OCI-LY7 (cell line): ENCODE measurements around the genes MID1 and TLR8.

DNA sequence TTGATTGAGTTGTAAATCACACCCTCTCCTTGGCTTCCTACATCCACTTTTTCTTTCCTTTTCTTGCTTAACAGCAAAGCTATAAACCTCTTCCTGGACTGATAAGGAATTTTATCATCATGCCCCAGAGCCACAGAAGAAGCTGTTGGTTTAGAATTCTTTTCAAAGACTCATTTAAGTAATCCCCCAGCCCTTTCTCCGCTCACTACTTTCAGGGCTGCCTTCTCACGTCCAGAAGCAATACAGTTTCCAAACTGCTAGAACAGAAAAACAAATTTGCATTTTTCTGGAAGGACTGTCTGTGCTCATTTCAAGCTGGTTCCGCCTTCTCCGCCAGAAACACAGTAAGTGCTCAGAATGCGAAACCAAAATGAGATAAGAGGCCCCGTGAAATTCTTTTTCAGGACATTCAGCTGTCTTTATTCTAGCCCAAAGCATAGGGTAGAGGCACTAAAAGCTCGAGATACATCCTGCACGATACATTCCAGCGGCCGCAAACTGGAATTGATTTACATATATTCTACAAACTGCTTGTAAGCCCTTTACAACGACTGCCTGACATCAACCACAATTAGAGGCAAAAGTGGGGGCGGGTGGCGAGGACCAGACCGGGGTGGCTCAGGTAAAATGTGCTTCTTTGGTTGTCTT lies 764 bp downstream of the MID1 start:
- PRO-cap: no peak
- RAMPAGE, long total RNA: no peak

- PRO-cap: no peak
- RAMPAGE, long total RNA: no peak
Measured at GRCh38 chrX:10620145-10620815, at the start of gene MID1. Gene MID1, minus strand, starts transcription at chrX:10620585.

DNA sequence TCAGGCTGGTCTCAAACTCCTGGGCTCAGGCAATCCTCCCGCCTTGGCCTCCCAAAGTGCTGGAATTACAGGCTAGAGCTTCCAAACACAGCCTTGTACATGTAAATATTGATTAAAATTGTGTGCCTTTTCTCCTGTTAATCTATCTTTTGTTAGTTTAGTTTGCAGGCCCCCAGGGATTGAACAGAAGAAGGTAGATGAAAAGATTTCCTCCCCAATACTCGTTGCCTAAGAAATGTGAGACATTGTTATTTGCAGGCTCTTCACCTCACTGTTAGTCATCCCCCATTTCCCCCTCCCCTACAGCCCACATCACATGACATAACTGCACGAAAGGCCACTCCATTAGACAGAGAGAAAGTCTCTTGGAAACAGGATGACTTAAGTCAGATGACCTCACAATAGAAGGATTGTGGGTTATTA lies 13.3 kb upstream of the MID1 start:
- PRO-cap: no peak
- RAMPAGE, long total RNA: no peak

DNA sequence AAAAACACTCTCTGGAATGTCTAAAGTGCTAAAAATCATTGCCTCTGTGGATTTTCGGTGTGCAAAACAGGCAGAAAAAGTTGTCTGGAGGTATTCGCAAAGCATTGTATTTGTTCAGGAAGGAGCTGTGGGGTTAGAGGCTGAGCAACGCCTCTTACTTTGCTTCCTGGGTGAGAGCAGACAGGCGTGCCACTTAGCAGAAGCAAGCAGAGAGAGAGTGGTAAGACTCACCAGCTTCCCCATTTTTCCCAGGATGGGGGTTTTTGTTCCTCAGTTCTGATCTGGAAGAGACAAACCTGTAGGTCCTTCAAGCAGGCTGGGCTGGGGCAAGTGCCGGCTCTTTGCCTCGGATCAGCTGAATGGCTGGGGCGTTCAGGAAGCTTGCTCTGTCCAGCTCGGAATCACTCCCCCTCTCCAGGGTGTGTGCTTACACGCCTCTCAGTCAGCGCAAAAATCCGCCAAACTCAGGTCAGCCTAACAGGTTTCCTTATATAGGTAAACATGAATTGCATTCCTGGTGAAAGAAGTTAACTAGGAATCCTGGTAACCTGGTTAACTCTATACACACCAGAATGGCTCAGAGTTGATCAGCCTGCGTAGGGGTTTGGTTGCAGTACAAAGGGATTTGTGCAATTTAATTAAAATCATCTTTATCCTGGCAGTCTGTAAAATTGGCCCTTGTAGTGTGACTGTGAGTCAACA lies 213.1 kb upstream of the MID1 start:
- PRO-cap: no peak
- RAMPAGE, long total RNA: no peak

DNA sequence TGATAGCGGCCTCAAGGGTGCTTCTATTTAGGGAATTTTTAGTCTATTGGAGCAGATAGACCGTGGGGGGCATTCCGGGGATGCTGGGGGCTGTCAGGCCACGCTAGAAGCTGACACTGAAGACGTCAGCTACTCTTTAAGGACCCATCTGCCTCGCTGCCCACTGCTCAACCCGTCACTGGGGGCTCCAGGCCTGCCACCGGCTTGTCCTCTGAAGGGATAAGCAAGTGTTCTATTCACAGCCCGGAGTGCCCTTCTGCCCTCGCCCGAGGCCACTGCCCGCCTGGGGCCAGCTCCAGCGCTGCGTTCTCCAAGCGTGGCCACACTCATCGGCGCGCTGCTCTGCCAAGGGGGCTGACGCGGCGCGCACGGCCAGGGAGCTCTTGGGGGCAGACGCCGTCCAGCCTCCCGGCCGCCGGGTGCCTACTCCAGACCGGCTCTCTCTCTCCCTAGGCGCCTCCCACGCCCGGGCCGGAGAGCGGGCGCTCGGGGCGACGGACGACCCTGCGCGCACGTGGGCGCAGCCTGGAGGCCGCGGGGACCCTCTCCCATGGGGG lies 556 bp upstream of the MSL3 start:
- PRO-cap: no peak
- RAMPAGE, long total RNA: no peak

DNA sequence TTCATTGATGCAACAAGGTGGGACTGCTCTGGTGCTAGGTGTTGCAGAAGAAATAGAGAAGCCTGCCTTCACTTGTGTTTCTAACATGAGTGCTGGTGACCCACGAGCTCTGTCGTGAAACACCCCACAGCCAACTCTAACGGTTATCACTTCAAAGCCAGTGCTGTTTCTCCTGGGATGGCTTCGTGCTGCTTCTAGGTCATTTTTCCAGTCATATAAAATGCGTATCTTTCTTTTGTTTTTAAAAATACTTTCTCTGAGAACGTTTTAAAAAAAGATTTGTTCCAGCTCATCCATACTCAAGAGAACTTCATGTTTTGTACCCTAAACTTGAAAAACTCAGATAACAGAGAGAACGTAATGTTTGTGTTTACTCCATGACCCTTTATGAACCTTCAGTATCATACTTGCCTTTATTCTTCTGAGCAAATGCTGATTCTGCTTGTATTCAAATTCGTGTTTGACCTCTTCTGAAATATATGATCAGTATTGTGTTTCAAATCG lies 18.7 kb upstream of the PRPS2 start:
- PRO-cap: no peak
- RAMPAGE, long total RNA: no peak

- PRO-cap: no peak
- RAMPAGE, long total RNA: no peak
Measured at GRCh38 chrX:12906559-12906836, at the start of gene TLR8. Gene TLR8, plus strand, starts transcription at chrX:12906620.

DNA sequence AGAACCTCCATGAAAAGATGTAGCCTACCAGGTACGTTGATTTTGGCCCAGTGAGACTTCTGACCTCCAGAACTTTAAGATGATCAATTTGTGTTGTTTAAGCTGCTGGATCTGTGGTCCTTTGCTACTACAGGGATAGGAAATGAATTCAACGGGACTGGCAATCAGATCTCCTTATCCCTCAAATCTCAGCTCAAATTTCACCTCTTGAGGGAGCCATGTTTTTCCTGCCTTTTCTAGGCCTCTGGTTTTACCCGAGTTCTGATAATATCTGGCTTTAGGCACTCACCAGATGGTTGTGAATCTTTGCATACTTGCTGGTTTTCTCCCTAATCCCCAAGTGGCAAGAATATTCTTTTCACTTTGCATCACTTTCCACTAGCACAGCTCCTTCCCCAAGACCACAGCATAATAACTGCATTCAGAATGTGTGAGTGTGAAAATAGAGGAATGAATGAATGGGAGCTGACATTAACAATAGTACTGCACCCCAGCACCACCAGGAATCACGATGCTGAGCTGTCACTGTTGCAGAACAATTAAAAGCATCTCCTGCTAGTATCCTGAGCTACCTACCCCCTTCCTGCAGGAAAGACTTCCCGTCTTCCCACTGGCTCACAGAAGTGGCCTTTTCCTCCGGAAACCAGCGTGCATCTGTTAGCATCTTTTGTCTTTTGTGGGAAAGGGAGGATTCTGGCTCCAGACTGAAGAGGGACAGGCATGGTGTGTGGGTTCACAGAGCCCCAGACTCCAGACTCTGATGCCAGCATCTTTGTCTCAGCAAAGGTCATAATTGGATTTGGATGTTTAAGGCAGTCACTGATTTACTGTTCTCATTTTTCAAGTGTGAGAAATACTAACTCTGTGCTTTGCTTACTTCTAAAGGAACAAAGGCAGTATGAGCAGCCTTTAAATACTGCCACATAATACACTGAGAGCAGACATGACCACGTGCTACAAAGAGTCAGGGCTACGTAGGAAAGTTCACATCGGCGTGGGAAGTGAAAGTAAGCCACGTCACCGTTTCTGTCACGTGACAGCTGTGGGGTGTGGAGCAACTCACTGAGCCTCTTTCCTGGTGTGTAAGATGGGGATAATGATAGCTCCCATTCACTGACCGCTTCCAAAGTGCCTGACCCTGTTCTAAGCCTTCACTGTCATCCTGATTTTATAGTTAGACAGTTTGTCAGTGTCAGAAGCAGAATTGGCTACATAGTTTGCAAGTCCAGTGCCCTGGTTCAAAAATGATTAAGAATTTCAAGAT lies 25.2 kb upstream of the TMSB4X start:
- PRO-cap: bidirectional peak, plus-strand start at position 1,062 of the sequence, minus-strand start at position 884 of the sequence
- RAMPAGE, long total RNA: no peak

GRCh38 chrX:12975886-12976851 lies 1.3 kb downstream of the TMSB4X start:
- PRO-cap: bidirectional peak, plus-strand start at chrX:12976150, minus-strand start at chrX:12976049; unidirectional peak, plus-strand start at chrX:12976150
- RAMPAGE, long total RNA: no peak

DNA sequence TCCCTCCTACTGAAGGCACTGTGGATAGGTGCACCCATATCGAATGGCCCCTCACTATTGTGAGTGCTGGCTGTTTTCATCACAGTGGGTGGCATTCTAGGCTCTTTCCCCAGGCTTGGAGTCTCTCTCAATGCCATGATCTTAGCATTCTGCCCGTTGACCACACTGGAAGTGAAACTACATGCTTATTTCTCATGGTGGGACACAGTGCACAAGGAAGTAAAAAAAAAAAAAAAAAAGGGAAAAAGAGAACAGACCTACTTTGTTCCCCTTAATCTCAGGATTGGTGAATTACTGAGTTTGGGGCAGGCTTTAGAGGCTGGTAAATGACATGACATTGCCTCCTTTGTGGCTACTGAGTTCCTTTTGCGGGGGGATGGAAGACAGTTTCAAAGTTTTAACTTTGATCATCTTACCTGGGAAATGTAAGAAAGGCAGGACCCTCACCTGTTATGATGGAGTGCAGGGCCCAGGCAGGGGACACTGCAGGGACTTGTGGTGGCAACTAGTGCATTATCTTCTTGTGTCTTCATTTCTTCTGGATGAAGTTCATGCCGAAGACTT lies 28.5 kb downstream of the FAM9C start:
- PRO-cap: no peak
- RAMPAGE, long total RNA: no peak

DNA sequence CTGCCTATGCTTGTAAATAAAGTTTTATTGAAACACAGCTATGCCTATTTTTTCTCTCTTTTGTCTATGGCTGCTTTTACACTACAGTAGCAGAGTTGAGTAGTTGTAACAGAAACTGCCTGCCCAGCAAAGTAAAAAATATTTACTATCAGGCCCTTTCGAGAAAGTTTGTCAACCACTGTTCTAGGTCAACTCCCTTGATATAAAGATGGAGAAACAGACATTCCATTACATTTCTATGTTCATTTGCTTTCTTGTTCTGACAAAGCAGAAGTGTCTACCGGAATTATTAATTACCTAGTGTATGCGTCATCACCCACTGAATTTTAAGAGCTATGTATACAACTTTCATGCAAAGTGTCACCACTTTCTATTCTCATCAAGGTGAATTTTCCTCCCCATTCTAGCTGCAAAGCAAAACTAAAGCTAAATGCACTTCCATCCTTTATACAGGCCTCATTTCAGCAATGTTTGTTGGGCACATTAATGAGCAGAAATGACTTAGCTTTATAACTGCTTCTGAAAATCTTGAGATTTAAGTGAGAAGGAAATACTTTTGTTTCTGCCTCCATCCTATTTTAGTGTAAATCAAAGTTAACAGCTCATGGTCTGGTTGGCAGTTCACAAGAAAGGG lies 7.0 kb upstream of the FAM9C start:
- PRO-cap: no peak
- RAMPAGE, long total RNA: no peak

DNA sequence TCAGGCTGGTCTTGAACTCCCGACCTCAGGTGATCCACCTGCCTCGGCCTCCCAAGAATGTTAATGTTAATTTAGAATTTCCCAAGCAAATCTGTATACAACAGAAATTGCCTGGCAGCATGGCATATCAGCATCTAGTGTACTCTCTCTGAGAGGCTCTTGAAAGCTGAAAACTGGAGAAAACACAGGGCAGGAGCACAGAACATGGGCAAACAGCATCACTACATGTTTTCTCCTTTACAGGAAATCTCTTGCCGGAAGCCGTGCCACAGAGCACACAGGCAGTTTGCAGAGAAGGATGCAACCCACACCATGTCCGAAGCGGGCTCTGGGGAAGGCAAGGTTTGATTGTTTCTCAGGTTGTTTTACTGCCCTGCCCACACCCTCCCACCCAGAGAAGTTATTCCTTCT lies 41.0 kb upstream of the FAM9C start:
- PRO-cap: bidirectional peak, plus-strand start at position 269 of the sequence, minus-strand start at position 260 of the sequence
- RAMPAGE, long total RNA: no peak

DNA sequence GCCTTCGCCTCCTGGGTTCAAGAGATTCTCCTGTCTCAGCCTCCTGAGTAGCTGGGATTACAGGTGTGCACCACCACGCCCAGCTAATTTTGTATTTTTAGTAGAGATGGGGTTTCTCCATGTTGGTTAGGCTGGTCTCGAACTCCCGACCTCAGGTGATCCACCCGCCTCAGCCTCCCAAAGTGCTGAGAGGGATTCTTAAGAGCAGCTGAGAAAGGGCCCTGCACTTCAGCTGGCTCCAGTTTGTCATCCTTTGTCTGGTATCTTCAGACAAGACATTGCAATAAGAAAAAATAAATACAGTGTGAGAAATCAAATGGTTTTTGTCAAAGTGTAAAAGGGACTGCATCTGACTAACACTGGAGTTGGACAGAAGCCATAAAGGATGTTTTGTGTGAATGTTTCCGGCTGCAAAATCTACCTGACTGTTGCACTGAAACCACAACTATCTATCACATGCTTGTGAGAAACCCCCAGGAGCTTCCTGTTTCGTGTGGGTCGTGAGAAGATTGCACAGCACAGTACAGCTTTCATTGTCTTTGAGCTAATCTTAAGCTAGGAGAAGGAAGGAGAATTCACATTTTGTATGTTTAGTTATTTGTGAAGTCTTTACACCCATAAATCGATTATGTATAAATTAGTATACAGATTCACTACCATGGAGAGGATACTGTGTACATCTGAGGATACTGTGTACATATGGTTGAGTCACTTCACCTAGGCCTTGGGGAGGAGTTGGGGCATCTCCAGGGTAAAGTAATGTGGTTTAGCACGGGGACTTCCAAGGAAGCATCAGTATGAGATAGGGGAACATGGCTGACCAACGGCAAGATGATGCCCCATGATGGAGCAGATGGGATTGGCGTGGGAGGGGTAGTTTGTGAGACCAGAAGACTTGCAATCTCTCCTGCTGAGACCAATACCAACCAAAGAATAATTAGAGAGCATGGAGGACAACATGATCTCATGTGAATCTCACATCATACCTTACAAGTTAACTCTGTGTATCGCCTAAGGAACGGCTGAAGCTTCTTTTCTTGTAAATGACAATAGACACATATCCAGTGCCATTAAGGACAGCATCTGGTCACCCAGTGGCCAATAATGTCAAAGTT lies 42.9 kb upstream of the FAM9C start:
- PRO-cap: bidirectional peak, plus-strand start at position 485 of the sequence, minus-strand start at position 396 of the sequence
- RAMPAGE, long total RNA: no peak

GRCh38 chrX:13119512-13120401 lies 75.3 kb upstream of the FAM9C start:
- PRO-cap: no peak
- RAMPAGE, long total RNA: no peak

DNA sequence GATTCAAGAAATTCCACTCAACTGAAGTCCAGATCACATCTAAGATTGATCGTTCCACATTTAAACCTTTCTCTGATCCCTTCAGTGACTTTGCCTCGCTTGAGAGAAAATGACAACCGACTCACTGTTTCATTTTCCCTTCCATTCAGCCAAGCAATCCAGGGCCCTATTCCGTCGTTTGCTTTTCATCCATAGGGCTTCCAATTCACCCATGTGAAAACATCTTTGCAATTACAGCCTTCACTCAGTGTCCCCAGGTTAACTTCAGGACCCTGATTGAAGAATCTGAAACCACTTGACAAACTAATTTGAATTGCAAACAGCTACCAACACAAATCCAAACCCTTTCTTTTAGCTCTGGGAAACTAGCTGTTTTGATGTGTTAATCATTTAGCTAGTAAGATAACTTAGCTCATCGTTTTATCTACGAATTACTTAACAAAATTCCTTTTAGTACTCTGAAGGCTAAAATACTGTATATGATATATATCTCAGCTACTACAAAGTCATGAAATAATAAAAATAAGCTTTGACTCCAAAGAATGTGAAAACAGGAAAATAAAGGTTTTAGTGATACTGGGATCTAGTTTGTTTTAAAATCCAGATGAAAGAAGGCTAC lies 120.3 kb upstream of the FAM9C start:
- PRO-cap: no peak
- RAMPAGE, long total RNA: no peak

DNA sequence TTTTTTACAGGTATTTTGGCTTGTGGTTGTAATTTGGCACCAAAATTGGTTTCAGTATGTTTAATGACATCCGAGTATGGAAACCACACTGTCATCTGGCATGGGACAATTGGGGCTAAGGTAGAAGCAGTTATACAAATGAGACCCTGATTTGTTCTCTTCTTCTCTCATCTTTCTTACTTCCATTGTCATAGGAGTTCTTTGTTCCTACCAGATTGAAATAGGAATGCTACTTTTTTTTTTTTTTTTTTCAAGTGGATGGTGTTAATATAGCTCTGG lies 95.9 kb downstream of the ATXN3L start:
- PRO-cap: no peak
- RAMPAGE, long total RNA: no peak

DNA sequence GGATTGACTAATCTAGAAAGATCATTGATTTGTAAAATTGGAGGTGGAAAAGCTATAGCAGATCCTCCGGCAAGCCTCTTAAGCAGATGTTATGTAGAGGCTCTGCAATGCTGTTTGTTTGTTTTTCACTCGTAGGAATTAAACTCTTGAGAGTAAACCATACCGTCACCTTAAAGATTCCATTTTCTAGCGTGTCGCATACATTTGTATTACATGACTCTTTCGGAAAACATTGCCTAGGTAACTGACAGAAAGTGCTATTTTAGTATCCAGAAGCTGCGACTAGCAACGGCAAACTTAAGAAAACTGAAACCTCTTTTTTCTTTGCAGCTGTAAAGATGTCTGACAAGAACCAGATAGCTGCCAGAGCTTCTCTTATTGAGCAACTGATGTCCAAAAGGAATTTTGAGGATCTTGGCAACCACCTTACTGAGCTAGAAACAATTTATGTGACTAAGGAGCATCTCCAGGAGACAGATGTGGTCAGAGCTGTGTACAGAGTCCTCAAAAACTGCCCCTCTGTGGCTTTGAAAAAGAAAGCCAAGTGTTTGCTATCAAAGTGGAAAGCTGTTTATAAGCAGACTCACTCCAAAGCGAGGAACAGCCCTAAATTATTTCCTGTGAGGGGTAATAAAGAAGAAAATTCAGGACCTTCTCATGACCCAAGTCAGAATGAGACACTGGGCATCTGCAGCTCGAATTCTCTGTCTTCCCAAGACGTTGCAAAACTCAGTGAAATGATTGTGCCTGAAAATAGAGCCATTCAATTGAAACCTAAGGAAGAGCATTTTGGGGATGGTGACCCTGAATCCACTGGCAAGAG lies 9.4 kb downstream of the TCEANC start:
- PRO-cap: no peak
- RAMPAGE, long total RNA: no peak

DNA sequence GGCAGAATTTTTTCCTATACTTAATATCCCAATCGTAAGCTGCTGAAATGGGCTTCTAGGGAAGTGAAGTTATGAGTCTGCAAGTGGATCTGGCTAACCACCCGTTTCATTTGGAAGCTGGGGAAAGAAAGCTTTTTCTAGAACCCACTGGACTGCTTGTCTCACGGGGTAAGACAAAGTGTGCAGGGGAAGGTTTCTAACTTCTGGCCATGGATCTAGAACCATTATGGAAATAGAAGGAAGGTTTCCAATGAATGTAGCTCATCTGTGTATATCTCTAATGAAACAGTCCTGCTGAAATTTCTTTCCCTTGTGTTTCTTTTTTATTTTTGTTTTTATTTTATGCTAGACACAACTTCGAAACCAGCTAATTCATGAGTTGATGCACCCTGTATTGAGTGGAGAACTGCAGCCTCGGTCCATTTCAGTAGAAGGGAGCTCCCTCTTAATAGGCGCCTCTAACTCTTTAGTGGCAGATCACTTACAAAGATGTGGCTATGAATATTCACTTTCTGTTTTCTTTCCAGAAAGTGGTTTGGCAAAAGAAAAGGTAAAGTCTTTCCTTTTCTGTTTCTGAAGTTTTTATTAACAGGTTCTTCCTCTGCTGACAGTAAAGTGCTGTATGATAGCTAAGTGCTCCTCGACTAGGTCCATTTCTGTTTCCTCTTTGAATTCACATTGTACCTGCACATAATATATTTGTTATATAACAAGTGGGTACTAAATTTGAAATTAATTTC lies 1.8 kb downstream of the OFD1 start:
- PRO-cap: no peak
- RAMPAGE, long total RNA: no peak

GRCh38 chrX:13749131-13749570 lies 14.6 kb downstream of the OFD1 start:
- PRO-cap: no peak
- RAMPAGE, long total RNA: no peak

DNA sequence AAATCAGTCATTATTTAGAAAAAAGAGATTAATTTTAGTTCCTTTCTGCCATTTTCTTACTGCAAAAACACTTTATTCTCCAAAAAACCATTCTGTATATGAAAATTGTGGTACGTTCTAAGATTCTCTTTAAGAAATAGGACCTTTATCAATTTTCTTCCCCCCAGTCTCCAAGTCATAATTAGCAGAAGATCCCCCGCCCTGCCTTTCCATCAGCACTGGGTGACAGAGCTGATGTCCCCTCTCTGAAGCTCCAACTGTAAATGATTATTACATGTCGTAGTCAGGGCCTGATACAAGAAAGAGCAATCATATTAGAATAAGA lies 862 bp downstream of the GPM6B start:
- PRO-cap: no peak
- RAMPAGE, long total RNA: no peak